H4 (cell line): ENCODE measurements around a stretch of chr9.

DNA sequence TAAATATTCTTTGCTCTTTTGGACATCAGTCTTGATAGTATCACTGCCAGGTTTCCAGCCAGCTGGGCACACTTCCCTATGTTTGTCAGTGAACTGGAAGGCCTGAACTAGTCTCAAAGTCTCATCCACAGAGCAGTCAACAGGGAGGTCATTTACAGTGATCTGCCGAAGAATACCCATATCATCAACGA is 197.9 kb downstream of the LURAP1L start:
- RAMPAGE, long total RNA: no peak

DNA sequence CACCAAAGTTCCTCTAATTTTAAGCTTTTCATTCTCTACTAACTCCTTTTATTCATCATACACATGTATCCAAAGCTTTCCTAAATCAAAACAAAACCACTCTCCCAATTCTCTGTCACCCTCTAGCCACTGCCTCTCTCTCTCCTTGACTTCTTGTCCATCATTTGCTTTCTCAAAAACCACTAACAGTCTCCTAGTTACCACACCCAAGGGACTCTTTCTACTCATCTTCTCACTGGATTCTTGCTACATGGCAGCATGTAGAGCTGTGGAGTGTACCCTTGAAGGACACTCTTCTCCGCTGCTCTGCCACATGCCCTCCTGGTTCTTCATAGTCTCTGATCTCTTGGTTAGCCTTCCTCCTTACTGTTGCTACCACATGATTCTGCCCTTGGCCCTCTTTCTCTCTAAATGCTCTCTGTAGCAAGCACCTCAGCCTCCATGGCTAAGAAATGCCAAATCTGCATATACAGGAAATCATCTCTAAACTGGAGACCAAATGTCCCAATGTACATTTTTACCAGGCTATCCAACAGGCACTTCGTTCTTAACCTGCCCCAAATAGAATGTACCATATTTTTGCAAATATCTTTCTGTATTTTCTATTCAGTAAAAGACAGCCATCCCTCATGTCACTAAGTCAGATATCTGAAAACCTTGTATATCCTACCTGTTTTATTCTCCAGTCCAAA is 144.8 kb downstream of the MPDZ start:
- RAMPAGE, long total RNA: no peak

GRCh38 chr9:13267734-13268311 is 11.7 kb downstream of the MPDZ start:
- RAMPAGE, long total RNA: no peak

GRCh38 chr9:13527594-13527970 is 248.1 kb upstream of the MPDZ start:
- RAMPAGE, long total RNA: no peak

- RAMPAGE, long total RNA: no peak
Observed at GRCh38 chr9:14212829-14213240, 101.1 kb downstream of the NFIB start.

DNA sequence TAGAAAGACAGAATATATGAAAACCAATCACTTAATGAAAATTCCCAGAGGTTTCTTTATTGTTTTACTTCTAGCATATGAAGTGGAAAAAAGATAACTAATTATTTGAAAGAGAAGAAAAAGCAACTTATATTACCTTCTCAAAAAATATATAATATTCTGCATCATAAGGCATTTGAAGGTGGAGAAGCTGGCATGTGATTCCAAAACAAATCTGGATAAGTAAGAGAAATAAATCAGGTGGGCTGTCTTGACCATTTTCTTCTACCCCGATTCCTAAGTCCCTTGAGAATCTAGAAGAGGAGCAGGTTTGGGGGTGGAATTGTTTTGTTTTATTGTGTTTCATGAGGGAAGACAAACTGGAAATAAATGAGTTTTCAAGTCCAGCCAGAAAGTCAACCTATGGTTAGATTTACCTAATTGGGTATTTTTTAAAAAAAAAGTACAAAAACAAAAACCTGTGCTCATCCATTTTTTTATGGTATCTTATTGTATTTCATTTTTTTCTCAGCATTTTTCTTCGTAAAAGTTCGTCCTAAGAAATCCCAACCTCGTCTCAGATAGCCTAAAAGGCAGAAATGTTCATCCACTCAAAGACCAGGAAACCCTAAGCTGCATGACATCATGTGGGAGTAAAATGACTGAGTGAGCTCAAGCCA is 70.6 kb downstream of the NFIB start:
- RAMPAGE, long total RNA: no peak

GRCh38 chr9:14256519-14256960 is 57.4 kb downstream of the NFIB start:
- RAMPAGE, long total RNA: no peak

GRCh38 chr9:14298511-14298982 is 15.4 kb downstream of the NFIB start:
- RAMPAGE, long total RNA: no peak

- RAMPAGE, long total RNA: no peak
Observed at GRCh38 chr9:14304210-14304679, 9.7 kb downstream of the NFIB start.

DNA sequence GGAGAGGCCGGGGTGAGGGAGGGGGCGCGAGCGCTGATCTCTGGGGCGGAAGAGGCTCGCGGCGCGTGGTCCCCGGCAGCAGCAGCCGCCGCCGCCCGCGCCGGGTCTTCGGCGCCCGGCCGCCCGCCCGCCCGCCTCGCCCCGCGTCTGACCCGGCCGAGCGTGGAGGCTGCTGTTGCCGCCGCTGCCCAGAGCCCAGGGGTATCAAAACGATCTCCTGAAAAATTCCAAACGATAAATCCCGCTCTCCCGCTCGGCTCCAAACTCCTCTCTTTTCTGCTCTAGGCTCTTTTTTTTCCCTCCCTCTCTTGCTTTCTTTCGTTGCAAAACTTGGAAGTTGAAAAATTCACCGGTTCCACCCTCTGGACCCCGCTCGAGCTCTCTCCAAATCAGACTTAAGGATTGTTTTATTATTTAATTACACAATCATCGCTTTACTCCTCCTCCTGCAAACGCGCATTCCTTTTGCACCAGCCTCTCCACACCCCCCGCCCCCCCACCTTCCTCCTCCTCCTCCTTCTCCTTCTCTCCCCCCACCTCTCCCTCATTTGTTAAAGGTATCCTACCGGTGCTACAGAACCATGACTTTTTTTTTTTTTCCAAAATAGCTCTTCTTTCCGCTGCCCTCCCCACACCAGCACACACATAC is 389 bp upstream of the NFIB start:
- RAMPAGE, long total RNA: no peak

- RAMPAGE, long total RNA: no peak
Observed at GRCh38 chr9:14344788-14345247, 30.9 kb upstream of the NFIB start.

- RAMPAGE, long total RNA: no peak
Observed at GRCh38 chr9:14522558-14522964, 170.7 kb downstream of the ZDHHC21 start.

- RAMPAGE, long total RNA: no peak
Observed at GRCh38 chr9:14993030-14993823, 83.0 kb upstream of the FREM1 start.

- RAMPAGE, long total RNA: no peak
Observed at GRCh38 chr9:15423697-15424263, 1.1 kb downstream of the SNAPC3 start.

- RAMPAGE, long total RNA: no peak
Observed at GRCh38 chr9:15482190-15482768, 28.5 kb downstream of the PSIP1 start.

GRCh38 chr9:15531075-15531478 is 20.3 kb upstream of the PSIP1 start:
- RAMPAGE, long total RNA: no peak

DNA sequence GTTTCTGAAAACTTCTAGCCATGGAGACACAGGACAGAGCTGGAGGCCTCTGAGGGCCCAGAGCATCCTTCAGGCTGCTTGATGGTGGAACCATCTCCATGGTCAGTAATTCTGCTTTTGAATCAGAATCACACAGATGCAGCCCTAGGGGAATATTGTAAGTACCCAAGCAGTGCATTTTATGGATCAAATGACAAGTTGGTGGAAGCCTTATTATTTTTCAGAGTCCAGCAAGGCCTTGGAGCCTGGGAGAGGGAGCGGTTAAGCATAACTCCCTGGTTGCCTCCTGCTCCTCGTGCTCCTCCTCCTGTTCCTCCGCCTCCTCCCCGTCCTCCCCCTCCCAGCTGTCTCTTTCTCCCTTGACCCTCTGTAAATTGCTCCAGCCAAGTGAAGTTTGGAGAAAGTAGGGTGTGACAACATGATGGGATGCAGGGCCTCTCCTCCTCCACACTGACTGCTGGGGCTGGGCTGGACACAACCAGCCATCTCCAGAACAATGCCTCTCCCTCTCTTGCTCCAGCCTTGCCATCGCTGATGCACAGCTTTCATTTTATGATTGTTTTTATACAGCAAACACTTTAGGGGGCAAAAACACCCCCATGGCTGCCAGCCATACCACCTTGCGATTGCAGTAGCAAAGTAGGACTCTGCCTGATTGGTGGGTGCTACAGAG is 586.9 kb downstream of the CCDC171 start:
- RAMPAGE, long total RNA: no peak

- RAMPAGE, long total RNA: no peak
Observed at GRCh38 chr9:16282453-16282836, 588.0 kb downstream of the BNC2 start.

GRCh38 chr9:16335686-16336436 is 534.6 kb downstream of the BNC2 start:
- RAMPAGE, long total RNA: no peak

GRCh38 chr9:16824421-16825165 is 45.9 kb downstream of the BNC2 start:
- RAMPAGE, long total RNA: no peak